Measurements from ENCODE around the genes CIZ1 and SWI5.

DNA sequence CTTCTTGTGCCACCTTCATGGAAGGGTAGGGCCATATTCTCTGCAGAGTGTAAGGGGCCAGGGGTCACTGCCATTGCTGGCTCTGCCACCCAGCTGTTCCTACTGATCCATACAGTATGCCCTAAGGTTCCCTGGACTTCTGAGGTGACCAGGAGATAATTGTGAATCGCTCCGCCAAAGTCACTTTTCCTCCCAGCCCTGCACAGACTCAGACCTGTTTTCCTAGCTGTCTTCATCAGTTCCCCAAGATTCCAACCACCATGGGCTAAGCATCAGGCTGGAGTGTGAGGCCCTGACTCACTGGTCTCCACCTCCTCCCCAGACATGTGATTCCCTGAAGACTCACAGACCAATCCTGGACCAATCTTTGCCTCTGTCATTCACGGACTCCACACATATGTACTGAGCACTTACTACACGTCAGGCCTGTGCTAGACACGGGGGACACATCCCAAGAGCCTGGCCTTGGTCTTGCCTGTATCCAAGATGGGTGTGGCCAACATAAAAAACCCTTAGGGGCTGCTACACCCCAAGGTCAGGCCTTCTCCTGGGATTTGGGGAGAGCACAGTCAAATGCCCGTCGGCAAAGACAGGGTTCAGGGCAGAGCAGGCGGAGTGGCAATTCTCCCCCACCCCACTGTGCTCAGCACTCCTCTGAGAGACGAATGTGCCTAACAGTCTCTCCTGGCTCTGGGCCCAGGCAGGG is 12.1 kb downstream of the EEIG1 start:
- PRO-cap: bidirectional peak, plus-strand start at position 379 of the sequence, minus-strand start at position 286 of the sequence
- RAMPAGE, long total RNA, 4 experiments: no peak in any of the 4 experiments

GRCh38 chr9:127969276-127969866 is 11.4 kb downstream of the EEIG1 start:
- PRO-cap: no peak
- RAMPAGE, long total RNA, 4 experiments: no peak in any of the 4 experiments

DNA sequence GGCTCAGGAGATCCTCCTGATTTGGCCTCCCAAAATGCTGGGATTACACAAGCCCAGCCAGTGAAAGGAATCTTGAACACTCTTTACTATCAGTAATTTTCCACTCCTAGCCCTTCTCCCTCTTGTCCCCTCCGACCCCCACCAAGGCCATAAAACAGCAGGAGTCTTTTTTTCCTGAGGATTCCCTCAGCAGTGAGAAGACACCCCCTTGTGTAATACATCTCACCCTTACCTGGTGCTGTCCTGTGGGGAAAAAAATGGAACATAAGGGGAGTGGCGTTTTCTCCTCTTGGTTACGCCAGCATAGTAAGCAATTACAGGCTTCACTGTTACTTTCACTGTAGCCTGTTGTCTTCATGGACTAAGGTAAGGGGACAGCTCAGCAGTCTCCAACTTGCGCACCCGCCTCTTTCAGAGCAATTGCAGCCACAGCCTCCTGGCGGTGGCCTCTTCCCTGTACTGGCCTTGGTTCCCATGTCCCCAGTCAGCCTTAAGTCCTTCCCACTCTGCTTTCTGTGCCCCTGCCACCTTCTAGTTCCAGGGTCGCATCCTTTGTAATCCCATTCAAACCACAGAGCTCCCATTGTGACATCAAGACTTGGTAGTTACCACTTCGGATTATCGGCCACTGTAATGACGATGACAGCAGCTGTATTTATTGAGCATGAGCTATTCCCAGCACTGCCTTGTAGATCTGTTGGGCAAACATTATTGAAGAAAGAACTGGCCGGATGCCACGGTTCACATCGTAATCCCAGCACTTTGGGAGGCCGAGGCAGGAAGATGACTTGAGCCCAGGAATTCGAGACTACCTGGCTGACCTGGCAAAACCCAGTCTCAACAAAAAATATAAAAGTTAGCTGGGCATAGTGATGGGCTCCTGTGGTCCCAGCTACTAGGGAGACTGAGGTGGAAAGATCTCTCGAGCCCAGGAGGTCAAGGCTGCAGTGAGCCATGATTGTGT is 9.9 kb downstream of the NAIF1 start:
- PRO-cap: no peak
- RAMPAGE, long total RNA, 4 experiments: no peak in any of the 4 experiments

DNA sequence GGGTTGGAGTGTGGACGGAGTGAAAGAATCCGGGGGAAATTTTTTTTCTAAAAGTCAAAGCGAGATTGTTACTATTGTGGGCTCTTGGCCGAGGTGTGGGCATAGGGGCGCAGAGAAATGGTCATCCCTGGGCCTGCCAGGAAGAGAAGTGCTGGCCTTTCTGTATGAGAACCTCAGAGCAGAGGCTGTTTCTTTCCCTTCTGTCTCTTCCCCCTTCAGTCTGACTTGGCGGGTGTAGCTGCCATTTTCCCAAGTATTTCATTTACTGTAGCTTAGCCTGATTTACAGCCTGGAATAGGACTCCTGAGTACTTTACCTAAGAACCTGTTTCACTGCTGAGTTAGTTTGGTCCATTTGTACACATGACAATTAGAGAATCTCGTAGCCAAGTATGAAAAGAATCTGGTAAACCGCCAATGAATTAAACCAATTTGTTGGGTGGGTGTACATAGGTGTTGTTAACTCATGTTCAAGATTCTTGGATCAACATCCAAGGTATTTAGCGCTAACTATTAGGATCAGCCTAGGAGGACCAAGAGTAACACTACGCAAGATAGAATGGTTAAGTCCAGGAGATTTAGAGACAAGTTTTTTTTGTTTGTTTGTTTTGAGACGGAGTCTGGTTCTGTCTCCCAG is 1.2 kb downstream of the SLC25A25 start:
- PRO-cap: bidirectional peak, plus-strand start at position 515 of the sequence, minus-strand start at position 227 of the sequence
- RAMPAGE, long total RNA, 4 experiments: no peak in any of the 4 experiments

GRCh38 chr9:128081826-128082753 is 14.1 kb downstream of the SLC25A25 start:
- PRO-cap: no peak
- RAMPAGE, long total RNA, 4 experiments: no peak in any of the 4 experiments

- PRO-cap: unidirectional peak, minus-strand start at chr9:128094247; bidirectional peak, plus-strand start at chr9:128094632, minus-strand start at chr9:128094406
- RAMPAGE, long total RNA, 4 experiments: no peak in any of the 4 experiments
Measured at GRCh38 chr9:128094061-128095213, 26.4 kb downstream of the SLC25A25 start.

- PRO-cap: no peak
- RAMPAGE, long total RNA, 4 experiments: no peak in any of the 4 experiments
Measured at GRCh38 chr9:128106534-128107110, 20.9 kb downstream of the PTGES2 start.

DNA sequence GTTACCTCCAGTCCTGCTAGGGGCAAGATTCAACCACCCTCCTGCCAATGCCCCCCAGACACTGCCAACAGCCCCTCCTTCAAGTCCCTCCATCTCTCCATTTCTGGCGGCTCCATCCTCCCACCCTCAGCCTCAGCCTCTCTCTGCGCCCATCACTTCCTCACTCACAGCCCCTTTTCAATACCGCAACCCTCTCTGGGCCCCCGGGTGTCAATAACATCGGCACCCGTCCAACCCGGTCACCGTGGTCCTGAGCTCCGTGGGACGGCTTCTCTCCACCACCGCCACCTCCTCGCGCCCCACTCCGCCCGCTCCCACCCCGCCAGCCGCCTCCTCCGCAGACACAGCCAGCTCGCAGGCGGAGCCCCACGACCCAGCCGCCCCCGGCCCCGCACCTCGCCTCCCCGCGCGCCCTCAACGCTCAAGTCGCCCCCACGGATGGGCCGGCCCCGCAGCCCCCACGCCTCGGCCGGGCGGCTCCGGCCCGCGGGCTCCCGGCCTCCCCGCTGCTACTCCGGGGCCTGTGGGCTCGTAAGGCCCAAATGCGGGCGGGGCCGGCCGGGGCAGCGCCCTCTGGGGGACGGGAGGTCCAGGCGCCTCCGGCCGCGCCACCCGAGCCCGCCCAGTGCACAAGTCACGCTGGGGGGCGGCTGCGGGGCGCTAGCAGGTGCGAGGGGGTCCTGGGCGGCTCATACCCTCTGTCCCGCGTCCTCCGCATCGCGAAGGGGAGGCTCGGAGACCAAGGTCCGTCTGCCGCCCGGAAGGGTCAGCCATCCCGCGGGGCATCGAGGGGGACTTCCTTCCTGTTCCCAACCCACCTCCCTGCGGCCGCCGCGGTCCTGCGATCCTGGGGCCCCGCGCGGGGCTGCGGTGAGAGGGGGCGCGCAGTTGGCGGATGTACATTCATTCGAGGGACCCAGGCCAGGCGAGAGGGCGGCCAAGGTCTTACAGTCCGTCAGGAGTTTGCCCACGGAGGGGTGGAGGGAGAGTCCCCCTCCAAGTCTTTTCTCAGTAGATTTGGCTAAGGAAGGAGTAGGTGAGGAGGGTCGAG is at the start of gene CIZ1:
Gene CIZ1 (minus strand): TSS at position 536 of the 1,051 bp plus-strand sequence.
- PRO-cap: bidirectional peak, plus-strand start at position 632 of the sequence, minus-strand start at position 516 of the sequence; bidirectional peak, plus-strand start at position 902 of the sequence, minus-strand start at position 869 of the sequence
- RAMPAGE, long total RNA, 4 experiments: start-site peak on the minus strand in 2 of 4 experiments, centred at positions 459 to 752 of the sequence, 23 to 56 reads per replicate

DNA sequence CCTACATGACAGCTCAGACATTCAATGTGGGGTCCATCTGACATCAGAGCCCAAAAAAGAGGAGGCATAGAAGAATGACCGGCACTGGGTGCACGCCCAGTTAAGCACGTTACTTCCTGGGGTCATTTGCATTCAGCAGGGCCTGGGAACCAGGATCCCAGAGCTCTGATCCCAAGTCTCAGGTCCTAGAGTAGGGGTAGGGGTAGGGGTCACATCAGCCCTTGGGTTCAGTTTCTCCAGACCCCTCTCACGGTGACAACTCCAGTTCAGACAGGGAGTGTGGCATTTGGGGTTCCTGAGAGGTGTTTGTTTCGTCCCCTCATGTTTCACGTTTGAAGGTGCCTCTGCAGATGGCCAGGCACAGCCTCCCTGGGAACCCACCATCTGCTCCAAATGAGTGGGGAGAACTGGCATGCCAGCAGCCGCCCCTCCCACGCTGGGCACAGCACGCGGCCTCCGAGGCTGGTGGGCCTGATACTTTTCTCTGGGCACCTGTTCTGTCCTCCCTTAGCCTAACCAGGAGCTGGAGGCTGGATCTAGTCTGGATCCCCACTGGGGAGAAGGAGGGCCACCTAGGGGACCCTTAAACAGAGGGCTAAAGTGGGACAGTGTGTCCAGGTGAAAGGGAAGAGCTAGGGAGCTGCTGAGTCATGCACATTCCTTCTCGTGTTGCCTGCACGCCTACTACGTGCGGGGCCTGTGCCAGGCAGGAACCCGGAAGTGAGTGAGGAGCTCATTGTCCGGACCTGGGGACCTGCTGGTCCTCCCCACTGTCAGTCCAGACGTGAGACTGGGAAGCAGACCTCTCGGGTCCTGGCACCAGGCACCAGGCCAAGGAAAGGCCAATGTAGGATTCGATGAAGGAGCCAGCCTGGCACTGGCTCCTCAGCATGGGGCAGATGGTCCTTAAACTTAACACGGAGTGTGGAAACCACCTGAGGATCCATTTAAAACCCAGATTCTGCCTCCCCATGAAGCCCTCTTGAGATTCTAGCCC is 11.5 kb downstream of the DNM1 start:
- PRO-cap: no peak
- RAMPAGE, long total RNA, 4 experiments: no peak in any of the 4 experiments

DNA sequence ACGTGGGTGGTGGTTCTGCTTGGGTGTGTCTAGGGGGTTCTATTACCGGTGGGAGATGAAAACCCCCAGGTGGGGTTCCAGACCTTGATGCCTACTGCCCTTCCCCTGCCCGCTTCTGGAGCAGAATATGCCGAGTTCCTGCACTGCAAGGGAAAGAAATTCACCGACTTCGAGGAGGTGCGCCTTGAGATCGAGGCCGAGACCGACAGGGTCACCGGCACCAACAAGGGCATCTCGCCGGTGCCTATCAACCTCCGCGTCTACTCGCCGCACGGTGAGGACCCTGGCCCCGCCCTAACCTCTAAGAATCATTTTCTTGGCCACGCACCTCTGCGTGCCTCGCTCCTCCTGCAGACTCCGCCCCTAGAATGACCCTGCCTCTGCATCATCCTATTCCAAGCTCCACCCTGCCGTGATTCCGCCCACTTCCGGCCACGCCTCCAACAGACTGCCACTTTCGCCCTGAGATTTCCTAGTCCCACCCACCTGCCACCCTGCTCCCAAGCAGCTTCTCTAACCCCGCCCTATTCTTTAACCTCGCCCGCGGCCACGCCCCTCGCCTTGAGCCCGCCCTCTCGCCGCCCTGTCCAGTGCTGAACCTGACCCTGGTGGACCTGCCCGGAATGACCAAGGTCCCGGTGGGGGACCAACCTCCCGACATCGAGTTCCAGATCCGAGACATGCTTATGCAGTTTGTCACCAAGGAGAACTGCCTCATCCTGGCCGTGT is 15.4 kb downstream of the DNM1 start:
- PRO-cap: unidirectional peak, minus-strand start at position 359 of the sequence
- RAMPAGE, long total RNA, 4 experiments: no peak in any of the 4 experiments

DNA sequence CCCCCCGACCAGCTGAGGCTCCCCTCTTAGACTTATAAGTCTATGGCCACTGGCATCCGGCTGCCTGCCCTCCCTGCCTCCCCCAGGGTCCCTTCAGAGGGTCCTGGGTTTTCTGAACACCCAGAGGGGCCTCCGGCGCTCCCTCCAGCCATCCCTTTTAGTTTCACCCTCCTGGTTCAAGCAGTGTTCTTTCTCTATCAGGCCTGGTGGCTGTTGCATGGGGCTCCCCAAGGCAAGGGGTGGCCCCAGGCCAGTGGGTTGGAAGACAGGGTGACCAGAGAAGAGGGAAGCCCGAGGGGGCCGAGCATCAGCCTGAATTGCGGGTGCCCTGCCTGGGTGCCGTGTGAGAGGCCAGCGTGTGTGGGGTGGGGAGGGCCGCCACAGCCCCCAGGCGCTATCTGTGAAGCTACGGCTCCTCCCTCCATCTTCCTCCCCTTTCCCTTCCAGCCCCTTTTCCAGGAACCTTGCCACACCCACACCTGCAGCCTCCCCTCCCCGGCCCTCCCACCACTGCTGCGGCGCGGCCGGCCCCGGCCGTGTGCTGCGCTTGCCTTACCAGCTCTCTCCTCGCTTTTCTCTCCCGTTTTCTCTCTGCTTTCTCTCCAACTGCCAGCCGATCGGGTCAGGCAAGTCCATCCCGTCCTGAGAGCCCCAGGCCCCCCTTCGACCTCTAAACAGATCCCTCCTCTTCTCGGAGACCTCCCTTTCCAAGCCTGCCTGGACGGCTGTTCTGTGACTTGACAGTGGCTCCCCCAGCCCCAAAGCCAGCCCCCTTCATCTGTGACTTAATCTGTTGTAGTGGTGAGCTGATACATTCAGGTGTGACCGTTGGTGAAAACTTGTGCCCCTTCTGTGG is 21.5 kb downstream of the GOLGA2 start:
- PRO-cap: no peak
- RAMPAGE, long total RNA, 4 experiments: no peak in any of the 4 experiments

DNA sequence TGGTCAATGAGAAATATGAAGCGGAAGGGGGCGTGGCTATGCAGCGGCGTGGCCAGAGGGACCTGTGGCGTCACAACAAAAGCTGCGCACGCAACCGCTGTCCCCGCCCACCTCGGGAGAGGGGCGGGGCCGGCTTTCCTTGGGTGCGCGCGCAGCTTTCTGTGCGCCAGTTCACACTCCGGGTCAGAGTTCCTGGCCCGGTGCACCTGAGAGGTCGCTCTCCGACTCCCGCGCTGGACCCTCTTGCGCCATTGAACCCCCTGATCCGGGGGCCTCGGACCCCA is at the start of gene SWI5:
Gene SWI5 (plus strand): TSS at position 169 of the 284 bp plus-strand sequence.
- PRO-cap: bidirectional peak, plus-strand start at position 186 of the sequence, minus-strand start outside the sequence
- RAMPAGE, long total RNA, 4 experiments: start-site peak on the plus strand in 4 of 4 experiments, centred at positions 138 to 177 of the sequence, 20 to 84 reads per replicate

DNA sequence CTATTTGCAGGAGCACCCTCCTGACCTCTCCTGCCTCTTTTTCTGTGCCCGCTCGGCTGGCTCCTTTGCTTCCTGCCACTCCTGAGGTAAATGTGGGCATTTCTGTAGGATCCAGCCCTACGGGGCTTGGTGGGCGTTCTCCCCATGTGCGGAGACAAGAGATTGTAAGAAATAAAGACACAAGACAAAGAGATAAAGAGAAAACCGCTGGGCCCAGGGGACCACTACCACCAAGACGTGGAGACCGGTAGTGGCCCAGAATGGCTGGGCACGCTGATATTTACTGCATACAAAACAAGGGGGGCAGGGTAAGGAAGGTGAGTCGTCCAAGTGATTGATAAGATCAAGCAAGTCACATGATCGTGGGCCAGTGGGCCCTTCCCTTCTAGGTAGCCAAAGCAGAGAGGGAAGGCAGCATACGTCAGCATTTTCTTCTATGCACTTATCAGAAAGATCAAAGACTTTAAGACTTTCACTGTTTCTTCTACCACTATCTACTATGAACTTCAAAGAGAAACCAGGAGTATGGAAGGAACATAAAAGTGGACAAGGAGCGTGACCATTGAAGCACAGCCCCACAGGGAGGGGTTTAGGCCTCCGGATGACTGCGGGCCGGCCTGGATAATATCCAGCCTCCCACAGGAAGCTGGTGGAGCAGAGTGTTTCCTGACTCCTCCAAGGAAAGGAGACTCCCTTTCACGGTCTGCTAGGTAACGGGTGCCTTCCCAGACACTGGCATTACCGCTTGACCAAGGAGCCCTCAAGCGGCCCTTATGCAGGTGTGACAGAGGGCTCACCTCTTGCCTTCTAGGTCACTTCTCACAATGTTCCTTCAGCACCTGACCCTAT is 3.3 kb downstream of the SWI5 start:
- PRO-cap: no peak
- RAMPAGE, long total RNA, 4 experiments: no peak in any of the 4 experiments

DNA sequence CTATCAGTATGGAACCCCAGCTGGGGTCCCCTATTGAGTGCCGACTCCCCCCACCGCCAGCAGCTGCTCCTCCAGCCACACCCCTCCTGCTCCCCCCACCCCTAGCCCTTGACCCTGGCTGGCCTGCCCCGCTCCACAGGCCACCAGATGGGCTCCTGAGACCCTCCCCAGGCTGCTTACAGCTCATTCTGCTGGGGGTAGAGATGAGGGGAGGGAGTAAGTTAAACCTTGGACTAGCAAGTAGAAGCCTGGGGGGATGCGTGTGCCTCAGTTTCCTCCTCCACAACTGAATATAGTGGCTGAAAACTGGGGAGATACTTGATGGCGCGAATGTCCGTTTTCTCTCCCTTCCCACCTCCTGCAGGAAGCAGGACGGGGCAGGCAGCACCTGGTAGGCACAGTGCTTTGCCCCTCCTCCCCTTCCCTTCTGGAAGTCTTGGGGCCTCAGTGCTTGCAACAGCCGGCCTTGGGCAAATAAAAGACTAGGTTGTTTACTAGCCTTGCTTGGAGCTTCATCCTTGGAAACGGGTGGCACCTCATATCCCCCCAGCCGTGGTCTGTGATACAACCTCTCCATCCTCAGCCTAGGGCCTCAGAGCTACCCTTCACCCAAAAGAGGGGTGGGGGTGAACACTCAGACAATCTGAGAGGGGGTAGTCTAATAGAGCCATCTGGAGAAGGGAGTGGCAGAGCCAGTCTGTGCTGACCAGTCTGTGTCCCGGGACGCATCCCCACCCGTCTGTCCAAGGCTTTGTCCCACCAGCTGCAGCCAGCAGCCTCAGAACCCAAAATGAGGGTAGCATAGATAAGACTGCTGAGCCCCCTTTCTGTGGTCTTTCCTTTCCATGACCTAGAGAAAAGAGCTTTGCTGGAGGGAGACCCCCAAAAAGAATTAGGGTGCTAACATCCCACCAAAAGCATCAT is 19.3 kb downstream of the URM1 start:
- PRO-cap: no peak
- RAMPAGE, long total RNA, 4 experiments: no peak in any of the 4 experiments

- PRO-cap: no peak
- RAMPAGE, long total RNA, 4 experiments: no peak in any of the 4 experiments
Measured at GRCh38 chr9:128454961-128455390, 830 bp upstream of the ODF2 start.

DNA sequence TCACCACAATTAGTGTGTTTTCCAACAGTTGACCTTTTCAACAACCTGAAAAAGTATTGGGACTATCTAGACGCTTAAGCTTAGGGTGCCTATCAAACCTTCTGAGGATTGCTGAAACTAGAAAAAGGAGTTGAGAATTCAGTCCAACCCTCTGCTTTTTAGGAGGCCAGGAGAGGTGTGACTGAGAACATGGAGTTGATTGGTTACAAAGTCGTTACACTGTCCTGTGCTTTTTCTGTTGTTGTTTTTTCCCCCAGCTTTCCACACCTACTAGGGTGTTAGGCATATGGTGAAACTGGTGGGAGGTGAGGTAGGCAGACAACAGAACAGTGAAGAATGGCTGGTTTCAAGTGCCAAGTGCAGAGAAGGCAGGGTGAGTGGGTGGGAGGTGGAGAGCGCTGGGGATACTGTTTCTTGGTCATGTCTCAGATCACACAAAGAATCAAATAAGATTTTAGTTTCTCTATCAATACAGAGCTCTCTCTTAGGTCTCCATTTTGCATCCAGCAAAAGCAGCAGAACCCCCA is 2.2 kb upstream of the SPTAN1 start:
- PRO-cap: no peak
- RAMPAGE, long total RNA, 4 experiments: no peak in any of the 4 experiments

- PRO-cap: no peak
- RAMPAGE, long total RNA, 4 experiments: no peak in any of the 4 experiments
Measured at GRCh38 chr9:128574344-128575018, 22.1 kb downstream of the SPTAN1 start.

GRCh38 chr9:128691324-128692205 is 2.5 kb downstream of the SET start:
- PRO-cap: no peak
- RAMPAGE, long total RNA, 4 experiments: no peak in any of the 4 experiments

DNA sequence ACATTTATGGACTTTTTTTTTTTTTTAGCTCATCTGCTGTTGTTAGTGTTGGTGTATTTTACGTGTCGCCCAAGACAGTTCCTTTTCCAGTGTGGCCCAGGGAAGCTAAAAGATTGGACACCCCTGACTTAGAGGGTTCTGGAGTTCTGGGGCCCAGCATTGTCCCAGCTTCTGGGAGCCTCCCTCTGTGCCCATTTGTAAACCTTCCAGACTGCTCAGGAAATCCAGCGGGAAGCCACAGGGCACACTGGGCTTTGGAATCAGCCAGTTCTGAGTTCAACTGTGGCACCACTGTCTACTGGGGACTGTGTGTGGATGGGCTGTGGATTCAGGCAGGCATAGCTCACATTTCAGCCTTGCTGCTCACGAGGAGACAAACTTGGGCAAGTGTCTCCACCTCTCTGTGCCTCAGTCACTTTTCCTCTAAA is 9.6 kb downstream of the ZER1 start:
- PRO-cap: no peak
- RAMPAGE, long total RNA, 4 experiments: no peak in any of the 4 experiments

DNA sequence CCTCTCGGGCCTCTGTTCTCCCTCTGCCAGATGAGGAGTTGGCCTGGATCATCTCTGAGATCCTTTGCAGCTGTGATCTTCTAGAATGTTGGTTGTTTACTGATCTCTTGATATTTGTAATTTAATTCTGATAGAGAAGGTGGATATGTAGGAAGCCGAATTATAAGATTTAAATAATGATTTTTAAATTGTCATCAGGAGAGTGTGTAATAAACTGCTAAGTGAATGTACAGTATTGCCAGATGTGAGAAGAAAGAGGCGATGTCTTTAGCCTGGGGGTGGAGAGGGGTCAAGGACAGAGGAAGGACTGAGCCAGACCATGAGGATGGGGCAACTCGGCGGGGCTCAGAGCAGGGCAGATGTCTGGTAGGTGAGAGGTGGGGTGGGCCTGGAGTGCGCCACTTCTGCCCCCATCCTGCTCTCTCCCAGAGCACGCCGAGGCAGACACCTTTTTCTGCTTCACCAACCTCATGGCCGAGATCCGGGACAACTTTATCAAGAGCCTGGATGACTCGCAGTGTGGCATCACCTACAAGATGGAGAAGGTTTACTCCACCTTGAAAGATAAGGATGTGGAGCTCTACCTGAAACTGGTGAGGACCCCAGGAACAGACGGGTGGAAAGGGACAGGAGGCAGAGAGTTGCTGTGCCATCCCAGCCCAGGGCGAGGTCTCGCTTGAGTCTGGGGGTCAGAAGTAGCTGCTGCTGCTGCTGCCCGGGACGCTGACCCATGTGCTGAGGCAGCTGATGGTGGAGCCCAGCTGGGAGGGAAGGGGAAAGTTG is 14.6 kb upstream of the ENDOG start:
- PRO-cap: no peak
- RAMPAGE, long total RNA, 4 experiments: no peak in any of the 4 experiments

Data from gastroesophageal sphincter (tissue), 4 donors.